Sciatic nerve (tissue), 1 donor: ENCODE measurements around the genes TULP1 and MAPK13.

- PRO-cap, result no peak
Observed at GRCh38 chr6:34709191-34709838, 12.7 kb upstream of the ILRUN start.

DNA sequence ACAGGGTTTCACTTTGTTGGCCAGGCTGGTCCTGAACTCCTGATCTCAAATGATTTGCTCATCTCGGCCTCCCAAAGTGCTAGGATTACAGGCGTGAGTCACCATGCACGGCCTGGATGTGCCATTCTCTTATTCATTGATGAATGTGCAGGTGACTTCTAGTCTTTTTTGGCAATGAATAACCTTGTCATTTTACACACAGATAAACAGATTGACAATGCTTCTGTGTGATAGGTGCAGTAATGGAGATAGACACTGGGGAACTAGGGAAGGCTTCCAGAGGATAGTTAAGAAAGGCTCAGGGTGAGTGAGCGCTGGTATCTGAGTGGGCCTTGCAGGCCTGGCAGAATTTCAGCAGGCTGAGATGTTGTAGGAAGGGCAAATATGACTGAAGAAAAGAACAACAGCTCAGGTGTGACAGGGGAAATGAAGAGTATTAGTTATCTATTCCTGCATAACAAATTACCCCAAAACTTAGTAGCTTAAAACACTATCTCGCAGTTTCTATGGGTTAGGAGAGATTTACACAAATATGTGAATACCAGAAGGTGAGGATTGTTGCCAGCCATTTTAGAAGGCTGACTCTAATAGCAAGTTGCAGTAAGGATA, 23.4 kb downstream of the PPARD start:
- PRO-cap, result no peak

GRCh38 chr6:35371765-35372034, 29.3 kb downstream of the PPARD start:
- PRO-cap, result no peak

GRCh38 chr6:35392103-35393222, 50.1 kb downstream of the PPARD start:
- PRO-cap, result no peak

- PRO-cap, result no peak
Observed at GRCh38 chr6:35396811-35397398, 54.5 kb downstream of the PPARD start.

DNA sequence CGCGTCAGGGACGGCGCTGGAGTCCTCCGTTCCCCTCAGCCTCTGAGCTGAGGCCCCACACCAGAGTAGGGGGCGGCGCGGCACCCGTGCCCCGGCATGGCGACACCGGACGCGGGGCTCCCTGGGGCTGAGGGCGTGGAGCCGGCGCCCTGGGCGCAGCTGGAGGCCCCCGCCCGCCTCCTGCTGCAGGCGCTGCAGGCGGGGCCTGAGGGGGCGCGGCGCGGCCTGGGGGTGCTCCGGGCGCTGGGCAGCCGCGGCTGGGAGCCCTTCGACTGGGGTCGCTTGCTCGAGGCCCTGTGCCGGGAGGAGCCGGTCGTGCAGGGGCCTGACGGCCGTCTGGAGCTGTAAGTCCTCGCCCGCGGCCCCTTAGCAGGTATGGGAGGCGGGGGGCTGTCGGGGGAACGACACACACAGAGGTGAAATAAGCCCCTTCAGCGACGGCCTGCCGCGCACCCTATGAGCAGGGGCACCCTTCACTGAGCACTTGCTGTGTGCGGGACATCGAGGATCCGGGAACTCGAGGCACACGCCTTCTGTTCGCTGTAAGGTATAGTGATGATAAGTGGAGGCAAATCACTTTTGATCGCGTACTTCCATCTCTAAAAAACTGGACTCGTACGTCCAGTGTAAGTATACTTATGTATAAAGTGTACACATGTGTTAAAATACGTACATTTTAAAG, 453 bp downstream of the FANCE start:
- PRO-cap, result bidirectional peak, plus-strand start at position 250 of the sequence, minus-strand start at position 123 of the sequence

GRCh38 chr6:35475316-35475854, 7.2 kb downstream of the RPL10A start:
- PRO-cap, result no peak

- PRO-cap, result no peak
Observed at GRCh38 chr6:35500666-35501185, 3.8 kb upstream of the TEAD3 start.

GRCh38 chr6:35512612-35513337, at the start of gene TULP1:
Gene TULP1 (minus strand): TSS chr6:35512896.
- PRO-cap, result no peak

DNA sequence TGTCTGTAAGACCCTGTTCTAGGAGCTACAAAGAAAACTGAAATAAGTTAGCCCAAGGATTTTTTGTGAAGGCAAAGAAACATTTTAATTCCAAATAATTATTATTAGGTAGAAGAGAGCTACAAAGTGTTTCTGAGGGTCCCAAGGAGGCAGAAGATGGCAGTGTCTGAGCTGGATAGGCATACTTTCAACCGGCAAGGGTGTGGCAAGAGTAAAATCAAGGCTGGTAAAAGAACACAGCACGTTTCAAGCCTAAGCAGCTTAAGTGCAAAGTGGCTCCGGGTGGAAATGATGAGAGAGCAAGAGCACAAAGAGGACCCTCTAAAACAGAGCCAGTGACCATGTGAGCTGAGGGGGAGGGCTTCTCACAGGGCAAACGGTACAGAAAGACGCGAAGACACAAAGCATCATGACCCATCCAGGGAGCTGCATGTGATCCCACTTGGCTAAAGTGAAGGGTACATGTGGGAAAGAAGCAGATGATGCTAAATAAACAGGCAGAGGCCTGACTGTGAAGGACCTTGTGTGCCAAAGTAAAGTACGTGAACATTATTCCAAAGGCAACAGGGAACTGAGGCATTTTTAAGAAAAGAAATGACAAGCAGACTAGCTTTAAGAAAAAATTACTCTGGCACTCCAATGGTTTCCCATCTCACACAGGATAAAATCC, 25.7 kb downstream of the FKBP5 start:
- PRO-cap, result no peak

- PRO-cap, result bidirectional peak, plus-strand start at chr6:35727063, minus-strand start at chr6:35727100; bidirectional peak, plus-strand start at chr6:35727724, minus-strand start at chr6:35727746
Observed at GRCh38 chr6:35726808-35727942, 9.7 kb upstream of the ARMC12 start.

- PRO-cap, result no peak
Observed at GRCh38 chr6:35729236-35730107, 7.4 kb upstream of the ARMC12 start.

DNA sequence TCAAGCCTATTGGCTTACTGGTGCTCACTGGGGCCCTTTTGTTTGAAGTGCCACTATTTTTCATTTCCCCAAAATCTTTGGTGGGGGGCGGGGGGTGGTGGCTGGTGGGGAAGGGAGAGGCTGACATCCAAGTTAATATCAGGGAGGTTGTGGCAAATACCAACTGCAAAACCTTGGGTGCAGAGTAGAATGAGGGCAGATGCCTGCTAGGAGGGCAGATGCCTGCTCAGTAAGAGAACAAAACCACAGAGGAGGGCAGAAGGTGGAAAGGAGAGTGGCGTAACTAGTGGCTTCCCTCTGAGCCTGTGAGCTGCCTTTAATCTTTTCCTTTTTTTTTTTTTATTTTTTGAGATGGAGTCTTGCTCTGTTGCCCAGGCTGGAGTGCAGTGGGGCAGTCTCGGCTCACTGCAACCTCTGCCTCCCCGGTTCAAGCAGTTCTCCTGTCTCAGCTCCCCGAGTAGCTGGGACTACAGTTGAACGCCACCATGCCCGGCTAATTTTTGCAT, 6.7 kb upstream of the ARMC12 start:
- PRO-cap, result bidirectional peak, plus-strand start at position 258 of the sequence, minus-strand start at position 191 of the sequence

- PRO-cap, result bidirectional peak, plus-strand start at chr6:35731562, minus-strand start at chr6:35731466; bidirectional peak, plus-strand start at chr6:35732081, minus-strand start at chr6:35731786
Observed at GRCh38 chr6:35731419-35731880, 5.4 kb upstream of the ARMC12 start.

DNA sequence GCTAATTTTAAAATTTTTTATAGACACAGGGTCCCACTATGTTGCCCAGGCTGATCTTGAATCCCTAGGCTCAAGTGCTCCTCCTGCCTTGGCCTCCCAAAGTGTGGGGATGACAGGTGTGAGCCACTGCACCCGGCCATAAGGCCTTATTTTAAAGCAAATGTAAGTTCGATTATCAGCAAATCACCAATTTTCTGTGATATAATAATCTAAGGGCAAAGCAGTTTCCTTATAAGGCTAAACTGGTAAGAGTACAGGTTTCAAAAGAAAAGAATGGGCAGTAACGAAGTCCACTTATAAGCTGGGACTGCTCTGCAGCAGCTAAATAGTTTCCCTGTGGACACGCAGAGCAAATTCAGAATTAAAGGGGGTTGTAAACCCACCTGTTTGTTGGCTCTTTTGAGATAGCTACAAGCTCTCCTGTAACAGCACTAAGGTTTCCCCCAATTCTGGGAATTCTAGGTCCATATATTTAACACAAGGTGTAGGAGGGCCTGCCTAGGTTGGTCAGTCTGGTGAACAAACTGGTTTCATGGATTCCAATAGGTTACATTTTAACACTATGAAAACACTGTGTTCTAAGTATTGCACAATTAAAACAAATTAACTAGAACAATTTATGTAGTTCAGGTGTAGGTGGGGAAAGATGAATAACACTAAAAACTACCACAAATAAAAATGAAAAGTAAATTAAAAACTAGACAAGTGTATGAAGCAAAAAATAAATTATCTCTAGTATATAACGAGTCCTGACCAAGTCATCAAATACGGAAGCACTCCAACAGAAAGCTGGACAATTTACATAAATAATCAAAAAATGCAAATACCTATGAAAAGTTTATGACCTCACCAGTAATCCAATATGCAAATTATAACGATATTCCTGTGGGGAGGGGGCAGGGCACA, 26.4 kb downstream of the LHFPL5 start:
- PRO-cap, result no peak

- PRO-cap, result no peak
Observed at GRCh38 chr6:36092527-36093373, 37.6 kb upstream of the MAPK13 start.

DNA sequence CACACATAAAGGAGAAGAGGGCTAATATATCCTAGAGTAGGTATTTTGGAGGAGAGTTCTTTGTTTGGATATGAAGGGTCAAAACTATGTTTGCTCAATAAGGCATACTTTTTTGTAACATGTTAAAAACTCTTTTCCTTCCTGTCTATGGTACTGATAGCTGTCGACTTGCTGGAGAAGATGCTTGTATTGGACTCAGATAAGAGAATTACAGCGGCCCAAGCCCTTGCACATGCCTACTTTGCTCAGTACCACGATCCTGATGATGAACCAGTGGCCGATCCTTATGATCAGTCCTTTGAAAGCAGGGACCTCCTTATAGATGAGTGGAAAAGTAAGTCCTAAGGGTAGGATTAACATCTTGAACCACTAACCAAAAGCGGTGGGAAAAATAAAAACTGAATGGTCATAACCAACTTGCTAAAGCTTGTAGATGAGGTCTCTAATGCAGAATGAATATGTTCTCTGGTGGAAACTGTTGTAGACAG, 23.0 kb upstream of the MAPK13 start:
- PRO-cap, result no peak

GRCh38 chr6:36120171-36120869, 10.0 kb upstream of the MAPK13 start:
- PRO-cap, result unidirectional peak, plus-strand start at chr6:36120808

GRCh38 chr6:36129821-36129995, 605 bp upstream of the MAPK13 start:
- PRO-cap, result no peak

DNA sequence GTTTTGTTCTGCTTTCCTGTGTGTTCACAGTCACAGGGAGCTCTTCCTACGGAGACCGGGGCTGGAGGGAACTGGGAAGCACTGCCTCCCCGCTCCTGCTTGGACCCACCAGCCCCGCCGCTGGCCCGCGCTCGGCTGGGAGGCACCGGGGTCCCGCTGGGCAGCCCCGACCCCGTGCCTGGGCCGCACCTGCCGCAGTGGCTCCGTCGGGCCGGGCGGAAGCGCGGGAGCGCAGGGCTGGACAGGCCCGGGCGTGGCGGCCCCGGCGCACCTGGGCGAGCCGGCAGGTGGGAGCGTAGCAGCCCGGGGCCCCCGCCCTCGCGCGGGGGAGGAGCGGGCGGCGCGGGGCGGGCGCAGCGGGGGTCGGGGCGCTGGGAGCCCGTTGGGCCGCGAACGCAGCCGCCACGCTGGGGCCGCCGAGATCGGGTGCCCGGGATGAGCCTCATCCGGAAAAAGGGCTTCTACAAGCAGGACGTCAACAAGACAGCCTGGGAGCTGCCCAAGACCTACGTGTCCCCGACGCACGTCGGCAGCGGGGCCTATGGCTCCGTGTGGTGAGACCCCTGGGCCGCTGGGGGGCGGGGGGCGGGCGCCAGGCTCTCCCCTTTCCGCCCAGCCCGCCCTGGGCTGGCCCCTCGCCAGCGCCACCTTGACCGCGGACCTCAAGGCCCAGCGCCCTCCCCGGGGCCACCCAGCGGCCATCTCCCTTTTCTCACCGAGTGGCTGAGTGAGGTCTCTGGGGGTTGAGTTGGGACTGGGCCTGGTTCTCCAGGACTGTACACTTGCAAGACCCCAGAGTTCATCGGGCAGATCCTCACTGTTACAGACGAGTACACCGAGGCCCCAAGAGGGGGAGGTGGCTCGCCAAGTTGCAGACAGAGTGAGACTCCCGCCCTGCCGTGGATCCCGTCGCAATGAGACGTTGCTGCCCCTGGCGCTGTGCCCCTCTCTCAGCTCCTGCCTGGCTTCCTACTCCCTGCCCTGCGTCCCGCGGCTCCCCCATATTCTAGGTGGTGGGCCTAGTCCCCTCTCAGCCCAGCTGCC, at the start of gene MAPK13:
TSS of gene MAPK13 (plus strand) at position 366 of the 1,044 bp plus-strand sequence.
- PRO-cap, result unidirectional peak, plus-strand start at position 51 of the sequence; bidirectional peak, plus-strand start at position 81 of the sequence, minus-strand start at position 73 of the sequence; bidirectional peak, plus-strand start at position 356 of the sequence, minus-strand start at position 245 of the sequence; bidirectional peak, plus-strand start at position 718 of the sequence, minus-strand start at position 721 of the sequence; bidirectional peak, plus-strand start at position 953 of the sequence, minus-strand start at position 913 of the sequence